Ovary (tissue), 7 donors: ENCODE measurements around a stretch of chr6.

DNA sequence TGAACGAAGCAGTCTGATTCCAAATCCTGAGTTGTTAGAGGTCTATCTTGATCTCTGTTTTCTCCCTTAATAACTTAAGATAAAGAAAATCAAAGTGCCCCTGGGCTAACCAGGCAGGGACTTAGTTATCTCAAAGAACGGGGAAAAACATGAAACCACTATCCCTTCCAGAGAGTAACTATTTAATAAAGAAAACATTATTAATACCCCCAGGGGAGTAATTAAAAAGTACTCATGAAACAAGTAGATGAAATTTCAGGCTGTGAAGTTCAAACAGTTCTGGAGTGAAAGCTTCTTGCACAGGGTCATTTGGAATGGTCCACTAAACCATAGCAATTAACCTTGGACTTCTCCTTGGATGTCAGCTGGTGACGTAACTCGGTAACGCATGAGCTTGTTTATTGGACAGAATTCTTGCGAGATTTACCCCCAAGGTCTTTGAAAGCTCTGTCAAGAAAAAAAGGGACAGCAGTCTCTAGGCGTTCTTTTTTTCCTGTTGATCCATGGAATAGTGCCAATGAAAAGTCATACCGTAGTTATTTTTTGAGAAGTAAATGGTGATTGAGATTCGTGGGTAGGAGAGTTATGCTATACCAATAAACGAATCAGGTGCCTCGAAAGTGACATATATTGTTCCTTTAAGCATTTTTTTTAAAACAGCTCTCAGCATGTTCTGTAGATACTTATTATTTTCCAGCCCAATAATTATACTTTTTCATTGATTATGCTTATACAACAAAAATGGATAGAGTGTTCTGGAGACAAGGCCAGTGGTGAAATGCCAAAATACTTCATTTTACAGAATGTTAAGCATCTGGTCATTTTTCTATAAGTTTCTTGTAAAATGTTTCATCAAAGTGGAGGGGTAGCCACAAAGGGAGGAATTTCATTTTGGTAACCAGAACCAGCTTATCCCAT is 2.3 kb downstream of the CD83 start:
- PRO-cap, 7 experiments: peak in 1 of 7 experiments; most common plus-strand start position 450 of the sequence (in 1); most common minus-strand start position 132 of the sequence (in 1)
- RAMPAGE, long total RNA, 2 experiments: no peak in any of the 2 experiments

DNA sequence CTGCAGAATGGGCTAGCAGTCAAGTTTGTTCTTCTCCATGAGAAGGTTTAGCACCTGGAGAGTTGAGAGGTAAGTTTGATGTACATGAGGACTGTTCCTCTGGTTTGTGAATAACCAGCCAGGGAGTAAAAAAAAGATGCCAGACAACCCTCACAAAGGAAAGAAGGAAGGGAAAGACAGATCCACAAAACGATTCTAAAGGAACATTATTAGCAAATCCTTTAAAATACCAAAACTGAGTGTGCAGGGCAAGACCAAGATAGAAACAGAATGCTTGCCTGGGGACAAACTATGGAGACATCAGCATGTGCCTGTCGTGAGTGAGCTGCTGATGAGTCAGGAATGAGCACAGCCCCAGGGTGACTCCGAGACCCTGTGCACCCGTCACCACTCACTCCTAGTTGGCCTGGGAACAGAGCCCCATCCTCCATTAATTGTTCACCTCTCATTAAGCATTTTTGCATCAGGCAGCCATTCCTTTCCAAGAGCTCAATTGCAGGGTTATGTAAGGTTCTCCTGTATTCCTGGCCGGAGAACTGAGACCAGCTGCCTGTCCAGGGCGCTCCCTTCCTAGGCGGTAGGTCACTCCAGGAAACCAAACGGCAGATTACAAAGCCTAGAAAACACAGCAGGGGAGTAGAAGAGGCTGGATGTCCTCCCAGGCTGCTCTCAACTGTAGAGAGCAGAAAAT is 532.9 kb upstream of the JARID2 start:
- PRO-cap, 7 experiments: peak in 1 of 7 experiments; most common plus-strand start position 639 of the sequence (in 1)
- RAMPAGE, long total RNA, 2 experiments: no peak in any of the 2 experiments

DNA sequence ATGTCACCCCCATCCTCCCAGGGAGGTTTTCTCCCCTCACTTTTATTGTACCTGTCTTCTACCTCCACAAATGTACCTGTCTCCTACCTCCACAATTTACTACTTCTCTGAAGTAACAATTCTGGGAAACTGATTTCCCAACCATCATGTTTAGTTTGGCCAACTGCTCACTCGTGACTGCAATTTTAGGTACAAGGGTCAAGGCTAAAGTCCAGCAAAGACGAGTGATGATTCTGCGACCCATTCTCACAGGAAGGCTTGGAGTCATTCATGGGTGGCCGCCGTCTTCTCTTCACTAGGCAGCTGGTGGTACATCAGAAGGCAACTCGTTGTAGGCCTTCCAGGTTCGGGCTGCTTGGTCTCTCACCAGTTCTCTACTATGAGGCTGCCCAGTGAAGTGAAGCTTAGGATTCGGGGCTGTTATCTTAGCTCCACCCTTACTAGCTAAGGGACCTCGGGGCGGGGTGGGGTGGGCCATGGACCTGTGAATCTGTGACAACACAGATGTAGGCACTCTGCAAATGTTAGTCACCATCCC is 483.7 kb upstream of the JARID2 start:
- PRO-cap, 7 experiments: peak in 1 of 7 experiments; most common plus-strand start position 278 of the sequence (in 1)
- RAMPAGE, long total RNA, 2 experiments: no peak in any of the 2 experiments

- PRO-cap, 7 experiments: no peak in any of the 7 experiments
- RAMPAGE, long total RNA, 2 experiments: no peak in any of the 2 experiments
Measured at GRCh38 chr6:14803809-14804437, 441.9 kb upstream of the JARID2 start.

DNA sequence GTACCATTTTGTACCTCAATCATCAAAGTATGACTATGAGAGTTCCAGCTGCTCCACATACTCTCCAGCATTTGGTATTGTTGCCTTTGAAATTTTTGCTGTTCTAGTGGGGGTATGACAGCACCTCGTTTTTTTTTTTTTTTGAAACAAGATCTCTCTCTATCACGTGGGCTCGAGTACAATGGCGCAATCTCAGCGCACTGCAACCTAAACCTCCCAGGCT is 144.8 kb upstream of the JARID2 start:
- PRO-cap, 7 experiments: no peak in any of the 7 experiments
- RAMPAGE, long total RNA, 2 experiments: no peak in any of the 2 experiments

- PRO-cap, 7 experiments: no peak in any of the 7 experiments
- RAMPAGE, long total RNA, 2 experiments: no peak in any of the 2 experiments
Measured at GRCh38 chr6:15250493-15251209, 4.8 kb downstream of the JARID2 start.

DNA sequence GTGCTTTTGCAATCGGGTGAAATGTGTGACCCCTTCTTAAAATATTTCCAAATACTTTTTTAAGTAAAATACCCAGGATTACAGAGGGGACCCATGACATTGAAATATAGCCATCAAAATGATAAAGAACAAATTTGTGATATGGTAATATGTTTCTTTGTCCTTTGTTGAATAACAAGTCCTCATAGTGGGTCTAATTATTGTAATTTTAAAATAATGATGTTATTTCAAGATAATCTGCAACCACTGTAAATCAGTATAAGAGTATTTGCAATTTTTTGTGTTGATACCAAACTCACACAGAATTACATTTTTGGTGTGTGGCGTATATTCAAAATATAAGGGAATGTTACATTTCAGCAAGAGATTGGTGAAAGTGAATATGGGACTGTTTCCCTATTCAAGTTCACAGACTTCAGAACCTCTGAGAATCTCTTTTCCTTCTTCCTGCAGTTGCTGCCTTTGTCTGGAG is 41.4 kb downstream of the JARID2 start:
- PRO-cap, 7 experiments: no peak in any of the 7 experiments
- RAMPAGE, long total RNA, 2 experiments: no peak in any of the 2 experiments

DNA sequence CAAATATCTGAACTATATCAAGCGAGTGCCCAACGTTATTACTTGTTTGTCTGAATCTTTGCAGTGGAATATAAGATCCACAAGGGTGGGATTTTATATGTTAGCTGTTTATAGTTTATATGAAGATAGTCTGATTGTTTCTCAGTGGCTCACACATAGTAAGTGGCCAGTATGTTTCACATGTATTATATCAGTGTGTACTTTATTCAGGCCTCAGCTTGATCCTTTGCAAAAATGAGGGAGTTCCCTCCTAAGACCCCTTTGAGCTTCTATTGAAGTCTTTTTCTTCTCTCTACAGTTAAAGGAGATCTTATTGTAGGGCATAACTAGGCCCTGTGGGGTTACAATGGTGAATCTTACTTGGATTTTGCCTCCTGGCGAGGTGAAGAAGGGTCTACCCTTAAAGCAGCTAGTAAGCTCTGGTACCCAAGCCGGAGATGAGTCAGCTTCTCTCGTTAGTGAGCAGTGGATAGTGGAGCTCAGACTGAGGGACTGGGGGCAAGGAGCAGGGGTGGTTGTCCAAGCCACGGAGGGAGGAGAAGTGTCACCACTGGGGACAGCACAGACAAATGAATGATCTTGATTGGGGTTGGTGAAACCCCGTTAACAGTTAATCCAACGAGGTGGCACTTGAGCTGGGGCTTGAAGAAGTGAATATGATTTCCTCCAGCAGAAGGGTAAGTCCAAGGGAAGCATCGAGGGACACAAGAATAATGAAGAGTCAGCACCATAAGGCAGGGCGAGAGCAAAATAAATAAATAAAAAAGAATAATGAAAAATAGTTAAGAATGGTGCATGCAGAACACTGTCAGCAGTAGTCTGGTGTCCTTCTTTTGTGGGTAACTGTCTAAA is 42.8 kb downstream of the JARID2 start:
- PRO-cap, 7 experiments: no peak in any of the 7 experiments
- RAMPAGE, long total RNA, 2 experiments: start-site peak on the plus strand in 1 of 2 experiments, centred at position 126 of the sequence, 20 reads per replicate

DNA sequence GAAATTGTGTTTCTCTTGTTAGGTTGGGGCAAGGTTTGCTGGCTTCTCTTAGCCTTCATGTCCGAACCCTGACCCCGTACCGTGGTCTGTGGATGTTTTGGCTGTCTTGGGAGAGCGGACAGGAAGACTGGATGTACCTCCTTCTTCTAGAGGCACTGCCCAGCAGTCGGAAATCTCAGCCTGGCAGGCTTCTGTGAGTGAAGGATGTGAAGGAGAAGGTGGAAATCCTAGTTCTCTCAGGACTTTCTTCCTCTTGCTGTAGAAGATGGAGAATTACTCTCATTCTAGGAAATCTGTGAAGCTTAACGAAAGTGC is 125.8 kb downstream of the JARID2 start:
- PRO-cap, 7 experiments: no peak in any of the 7 experiments
- RAMPAGE, long total RNA, 2 experiments: no peak in any of the 2 experiments

GRCh38 chr6:15373700-15374299 is 127.9 kb downstream of the JARID2 start:
- PRO-cap, 7 experiments: no peak in any of the 7 experiments
- RAMPAGE, long total RNA, 2 experiments: no peak in any of the 2 experiments

DNA sequence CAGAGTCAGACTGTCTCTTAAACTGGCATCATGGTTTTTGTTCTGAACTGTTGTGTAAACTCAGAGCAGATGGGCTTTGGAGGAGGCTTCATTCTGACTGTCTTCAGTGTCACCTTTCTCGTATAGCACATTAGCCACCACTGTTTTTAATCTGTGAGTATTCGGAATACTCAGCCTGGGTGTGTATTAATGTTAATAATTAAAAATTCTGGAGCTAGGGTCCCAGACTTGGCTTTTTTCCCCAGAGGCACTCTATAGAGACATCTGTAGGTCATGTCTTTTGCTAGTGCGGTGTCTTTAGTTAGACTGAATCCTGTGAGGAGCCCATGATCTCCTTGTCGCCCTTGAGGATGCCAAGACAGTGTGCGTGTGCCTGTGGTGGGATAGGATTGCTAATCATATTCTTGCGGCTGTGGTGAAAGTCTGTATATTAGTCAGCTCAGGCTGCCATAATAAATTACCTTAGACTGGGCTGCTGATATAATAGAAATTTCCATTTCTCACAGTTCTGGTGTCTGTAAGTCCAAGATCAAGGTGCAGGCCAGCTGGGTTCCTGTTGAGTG is 141.1 kb downstream of the JARID2 start:
- PRO-cap, 7 experiments: no peak in any of the 7 experiments
- RAMPAGE, long total RNA, 2 experiments: no peak in any of the 2 experiments

DNA sequence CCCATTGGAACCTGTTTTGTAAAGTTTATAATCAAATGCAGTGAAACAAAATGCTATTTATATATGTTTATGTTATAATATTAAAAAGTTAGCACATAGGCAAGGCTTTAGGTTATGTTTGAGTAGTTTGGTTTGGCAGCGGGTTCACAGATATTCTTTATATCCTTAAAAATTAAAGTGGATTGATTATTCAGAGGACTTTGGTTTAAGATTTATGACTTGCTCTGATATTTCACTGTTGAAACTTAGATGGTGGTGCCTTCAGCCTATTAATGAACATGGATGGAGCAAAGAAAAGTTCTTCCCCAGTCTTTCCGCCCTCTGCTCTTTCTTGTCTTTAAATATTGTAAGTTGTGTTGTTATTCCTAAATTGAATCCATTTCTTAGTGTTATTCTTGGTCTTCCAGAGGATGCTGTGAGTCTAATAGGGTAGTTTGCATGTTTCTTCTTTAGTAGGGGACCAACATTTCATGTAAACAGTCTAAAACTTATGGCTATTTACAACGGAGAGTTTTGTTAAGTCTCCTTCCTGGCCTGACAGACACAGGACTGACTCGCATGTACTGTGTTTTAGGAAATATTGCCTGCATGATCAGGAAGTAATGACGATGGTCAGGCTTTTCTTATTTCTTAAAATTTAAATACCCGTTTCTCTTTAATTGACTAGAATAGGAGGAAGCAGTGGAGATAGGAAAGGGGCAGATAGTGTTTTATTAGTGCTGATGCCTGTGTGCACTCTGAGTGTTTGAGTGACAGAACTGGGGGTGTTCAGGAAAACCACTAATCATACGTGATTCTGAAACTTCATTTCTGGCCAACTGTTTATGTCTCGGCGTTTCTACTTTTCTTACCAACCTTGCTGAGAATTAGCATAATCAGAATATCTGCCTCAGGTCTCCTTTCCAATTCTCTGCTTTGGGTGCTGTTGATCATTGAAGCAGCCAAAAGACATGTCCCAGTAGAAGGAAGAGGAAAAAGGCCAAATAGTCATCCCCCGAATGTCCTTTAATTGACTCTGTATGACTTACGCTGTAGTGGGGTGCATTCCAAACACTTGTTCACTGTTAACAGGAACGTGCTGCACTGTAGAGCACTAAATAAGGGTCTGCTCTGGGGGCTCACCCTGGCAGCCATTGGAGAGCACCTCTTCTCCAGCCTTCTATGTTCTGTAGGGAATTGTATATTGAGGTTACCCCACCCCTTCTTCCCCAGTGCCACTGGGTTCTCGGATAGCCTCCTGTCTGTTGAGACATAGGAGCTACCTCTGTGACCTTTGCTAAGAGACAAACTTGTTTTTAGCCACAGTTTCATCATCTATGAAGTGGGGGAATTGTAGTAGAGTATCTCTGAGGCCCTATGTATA is 152.7 kb downstream of the JARID2 start:
- PRO-cap, 7 experiments: no peak in any of the 7 experiments
- RAMPAGE, long total RNA, 2 experiments: no peak in any of the 2 experiments

- PRO-cap, 7 experiments: peak in 1 of 7 experiments; most common minus-strand start chr6:15400261 (in 1)
- RAMPAGE, long total RNA, 2 experiments: no peak in any of the 2 experiments
Measured at GRCh38 chr6:15399788-15400580, 154.1 kb downstream of the JARID2 start.

- PRO-cap, 7 experiments: no peak in any of the 7 experiments
- RAMPAGE, long total RNA, 2 experiments: no peak in any of the 2 experiments
Measured at GRCh38 chr6:15404962-15405639, 159.2 kb downstream of the JARID2 start.

DNA sequence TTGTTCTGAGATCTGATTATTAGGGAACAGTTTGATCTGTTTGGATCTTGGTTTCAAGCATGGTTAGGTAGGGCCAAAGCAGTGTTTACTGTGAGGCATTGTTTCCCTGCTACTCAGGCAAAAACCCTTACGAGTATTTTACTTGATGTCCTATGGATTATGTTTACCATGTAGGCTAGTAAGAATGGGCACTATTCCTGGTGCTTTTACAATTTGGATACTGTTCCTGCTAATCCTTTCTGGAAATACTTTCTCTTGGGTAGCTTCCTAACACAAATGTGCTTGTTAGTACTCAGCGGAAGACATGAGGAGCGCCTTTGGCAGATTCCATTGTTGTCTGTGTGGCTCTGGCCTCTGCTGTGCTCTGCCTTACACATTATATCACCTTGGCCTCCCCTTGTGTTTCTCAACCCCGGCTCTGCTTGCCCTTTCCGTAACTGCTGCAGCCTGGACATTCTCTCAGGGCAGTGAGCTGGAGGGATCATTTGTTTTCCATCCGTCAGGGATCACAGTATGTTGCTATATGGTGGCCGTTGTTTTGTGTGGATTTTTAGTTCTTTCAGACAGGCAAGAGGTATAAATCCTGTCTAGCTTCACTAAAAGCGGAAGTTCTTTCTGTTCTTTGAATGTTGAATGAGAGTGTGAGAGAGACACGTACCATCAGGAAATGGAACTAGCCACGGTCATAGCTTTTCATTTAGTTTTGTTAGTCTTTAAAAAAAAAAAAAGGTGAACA is 175.0 kb downstream of the JARID2 start:
- PRO-cap, 7 experiments: no peak in any of the 7 experiments
- RAMPAGE, long total RNA, 2 experiments: no peak in any of the 2 experiments

DNA sequence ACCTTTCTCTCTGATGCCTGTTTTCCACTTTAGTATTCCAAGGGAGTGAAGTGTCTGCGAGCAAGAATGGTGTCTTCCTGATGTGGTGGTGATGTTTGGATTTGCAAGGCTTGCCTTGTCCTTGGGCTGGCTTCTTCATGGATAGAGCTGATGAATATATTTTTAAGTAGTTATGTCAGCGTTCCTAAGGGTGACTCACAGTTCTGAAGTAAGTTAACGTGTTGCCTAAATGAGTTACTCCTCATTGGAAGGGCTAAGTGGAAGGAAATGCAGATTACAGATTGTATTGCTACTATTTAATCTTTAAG is 197.2 kb downstream of the JARID2 start:
- PRO-cap, 7 experiments: peak in 2 of 7 experiments; most common plus-strand start position 244 of the sequence (in 2); most common minus-strand start position 97 of the sequence (in 1)
- RAMPAGE, long total RNA, 2 experiments: no peak in any of the 2 experiments

GRCh38 chr6:15464150-15464737 is 198.6 kb downstream of the DTNBP1 start:
- PRO-cap, 7 experiments: no peak in any of the 7 experiments
- RAMPAGE, long total RNA, 2 experiments: no peak in any of the 2 experiments

DNA sequence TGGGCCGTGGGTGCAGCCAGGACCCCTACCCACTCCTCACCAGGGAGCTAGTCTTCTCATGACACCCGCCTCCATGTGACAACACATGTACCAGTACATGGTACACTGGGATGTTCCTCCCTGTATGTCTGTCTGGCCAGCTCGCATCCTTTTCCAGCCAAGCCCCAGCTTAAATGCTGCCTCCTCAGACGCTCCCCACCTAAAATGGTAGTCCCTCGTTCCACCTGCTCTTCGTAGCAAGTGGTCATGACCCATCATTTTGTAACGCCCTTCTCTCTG is 162.4 kb downstream of the DTNBP1 start:
- PRO-cap, 7 experiments: no peak in any of the 7 experiments
- RAMPAGE, long total RNA, 2 experiments: no peak in any of the 2 experiments

GRCh38 chr6:15754403-15754978 is 91.7 kb upstream of the DTNBP1 start:
- PRO-cap, 7 experiments: no peak in any of the 7 experiments
- RAMPAGE, long total RNA, 2 experiments: no peak in any of the 2 experiments

GRCh38 chr6:15887268-15887893 is 224.6 kb upstream of the DTNBP1 start:
- PRO-cap, 7 experiments: no peak in any of the 7 experiments
- RAMPAGE, long total RNA, 2 experiments: no peak in any of the 2 experiments